Ovary (tissue), 7 donors: ENCODE measurements around the genes TAFA1, LMOD3 and MDFIC2.

DNA sequence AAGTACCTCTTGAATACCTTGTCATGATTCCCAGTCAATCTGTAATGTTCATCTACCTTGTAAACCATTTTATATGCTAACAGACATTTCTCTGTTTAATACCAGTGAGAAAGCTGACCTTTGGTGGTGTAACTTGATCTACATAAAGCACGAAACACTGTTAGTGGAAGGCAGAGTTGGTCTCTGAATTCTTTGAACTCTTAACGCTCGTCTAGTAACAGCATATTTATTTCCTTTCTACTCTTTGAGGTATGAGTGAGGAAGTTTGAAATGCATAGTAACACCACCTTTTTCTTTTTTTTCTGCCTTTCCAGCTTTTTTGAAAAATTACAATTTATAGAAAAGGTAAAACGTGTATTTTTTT is 59.6 kb downstream of the SLC25A26 start:
- PRO-cap, 7 experiments: no peak in any of the 7 experiments
- RAMPAGE, long total RNA, 2 experiments: no peak in any of the 2 experiments

GRCh38 chr3:66418248-66419109 is 82.3 kb downstream of the LRIG1 start:
- PRO-cap, 7 experiments: no peak in any of the 7 experiments
- RAMPAGE, long total RNA, 2 experiments: no peak in any of the 2 experiments

GRCh38 chr3:66493377-66494012 is 7.3 kb downstream of the LRIG1 start:
- PRO-cap, 7 experiments: no peak in any of the 7 experiments
- RAMPAGE, long total RNA, 2 experiments: no peak in any of the 2 experiments

DNA sequence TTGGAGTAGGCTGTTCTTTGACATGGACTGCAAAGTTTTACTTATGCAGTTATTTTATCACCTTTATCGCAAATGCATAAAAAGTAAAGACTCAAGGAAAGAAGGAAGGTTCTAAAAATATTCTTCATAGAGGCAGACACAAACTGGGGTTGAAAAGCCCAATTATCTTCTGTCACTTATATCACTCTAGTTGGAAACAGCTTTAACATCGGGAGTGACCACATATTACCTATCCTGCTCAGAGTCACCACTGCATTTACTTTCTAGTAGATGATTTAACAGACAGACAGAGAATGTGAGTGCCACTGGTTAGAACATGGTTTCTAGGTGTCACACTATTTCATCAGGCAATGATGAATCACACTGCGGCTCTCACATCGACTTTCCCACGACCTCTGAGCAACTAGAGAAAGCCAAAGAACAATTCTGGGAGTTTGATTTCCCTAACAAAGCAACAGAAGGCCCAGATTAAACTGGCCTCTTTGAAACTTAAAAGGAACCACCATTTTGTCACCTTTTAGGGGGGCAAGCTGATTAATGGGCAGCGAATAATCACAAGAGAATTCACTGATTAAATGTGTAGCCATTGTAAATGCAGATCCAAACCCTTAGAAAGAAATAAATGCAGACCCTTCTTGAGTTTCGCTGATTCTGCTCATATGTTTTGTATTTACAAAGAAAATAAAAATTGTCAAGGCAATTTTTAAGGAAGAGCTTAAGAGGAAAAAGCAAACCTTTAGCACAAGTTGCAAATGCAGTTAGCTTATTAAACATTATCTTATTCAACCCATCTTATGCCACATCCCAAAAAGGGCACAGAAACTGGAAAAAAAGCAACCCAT is 112.7 kb upstream of the KBTBD8 start:
- PRO-cap, 7 experiments: no peak in any of the 7 experiments
- RAMPAGE, long total RNA, 2 experiments: no peak in any of the 2 experiments

- PRO-cap, 7 experiments: no peak in any of the 7 experiments
- RAMPAGE, long total RNA, 2 experiments: no peak in any of the 2 experiments
These were observed 20.7 kb downstream of the KBTBD8 start for GRCh38 chr3:67018880-67019089.

- PRO-cap, 7 experiments: no peak in any of the 7 experiments
- RAMPAGE, long total RNA, 2 experiments: no peak in any of the 2 experiments
These were observed at the start of gene TAFA1 for GRCh38 chr3:68003981-68004643. Gene TAFA1 (plus strand): TSS chr3:68004247.

DNA sequence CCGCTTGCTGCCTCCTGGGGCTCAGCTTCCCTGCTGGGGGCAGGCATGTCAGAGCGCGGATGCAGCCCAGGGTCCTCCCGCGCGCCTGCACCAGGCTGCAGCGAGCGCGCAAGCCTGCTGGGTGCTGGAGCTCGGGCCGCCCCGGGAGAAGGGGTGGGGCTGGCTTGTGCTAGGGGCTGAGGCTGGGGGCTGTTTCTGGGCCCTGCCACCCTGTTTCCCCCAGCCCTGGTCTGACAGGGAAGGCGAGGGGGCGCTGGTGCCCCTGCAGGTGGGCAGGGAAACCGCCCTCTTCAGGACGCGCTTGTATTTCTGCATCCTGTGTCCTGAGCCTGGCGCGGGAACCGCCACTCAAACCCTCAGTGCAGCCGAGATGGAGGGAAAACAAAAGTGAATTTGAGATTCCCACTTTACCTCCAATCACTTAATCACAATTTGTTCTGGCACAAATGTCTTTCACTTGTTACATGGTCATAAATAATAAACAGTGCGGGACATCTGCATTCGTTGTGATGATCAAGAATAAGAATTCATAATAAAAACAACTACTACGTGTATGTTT is 3.9 kb downstream of the TAFA1 start:
- PRO-cap, 7 experiments: no peak in any of the 7 experiments
- RAMPAGE, long total RNA, 2 experiments: no peak in any of the 2 experiments

GRCh38 chr3:68996701-68996992 is 16.8 kb downstream of the EOGT start:
- PRO-cap, 7 experiments: no peak in any of the 7 experiments
- RAMPAGE, long total RNA, 2 experiments: no peak in any of the 2 experiments

GRCh38 chr3:69033403-69033790 is 18.7 kb downstream of the TMF1 start:
- PRO-cap, 7 experiments: no peak in any of the 7 experiments
- RAMPAGE, long total RNA, 2 experiments: no peak in any of the 2 experiments

GRCh38 chr3:69082718-69083229 is 2.0 kb upstream of the ARL6IP5 start:
- PRO-cap, 7 experiments: no peak in any of the 7 experiments
- RAMPAGE, long total RNA, 2 experiments: no peak in any of the 2 experiments

GRCh38 chr3:69121944-69122936 is at the start of gene LMOD3:
Gene LMOD3 (minus strand): TSS chr3:69122595.
- PRO-cap, 7 experiments: no peak in any of the 7 experiments
- RAMPAGE, long total RNA, 2 experiments: no peak in any of the 2 experiments

- PRO-cap, 7 experiments: peak in 3 of 7 experiments; most common minus-strand start chr3:69237183 (in 3)
- RAMPAGE, long total RNA, 2 experiments: start-site peak on the minus strand in 1 of 2 experiments, at chr3:69237147-69237223 at its widest, 71 reads per replicate
These were observed 114.5 kb upstream of the LMOD3 start for GRCh38 chr3:69236685-69237490.

DNA sequence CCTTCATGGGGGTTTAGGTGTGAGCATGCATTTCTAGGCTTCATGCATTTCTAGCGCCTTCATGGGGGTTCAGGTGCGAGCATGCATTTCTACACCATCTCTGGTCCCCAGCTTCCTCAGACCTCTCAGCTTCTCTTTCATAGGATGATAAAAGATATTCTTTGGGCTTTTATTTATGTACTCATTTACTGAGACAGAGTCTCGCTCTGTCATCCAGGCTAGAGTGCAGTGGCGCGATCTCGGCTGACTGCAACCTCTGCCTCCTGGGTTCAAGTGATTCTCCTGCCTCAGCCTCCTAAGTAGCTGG is 115.1 kb upstream of the LMOD3 start:
- PRO-cap, 7 experiments: no peak in any of the 7 experiments
- RAMPAGE, long total RNA, 2 experiments: no peak in any of the 2 experiments

DNA sequence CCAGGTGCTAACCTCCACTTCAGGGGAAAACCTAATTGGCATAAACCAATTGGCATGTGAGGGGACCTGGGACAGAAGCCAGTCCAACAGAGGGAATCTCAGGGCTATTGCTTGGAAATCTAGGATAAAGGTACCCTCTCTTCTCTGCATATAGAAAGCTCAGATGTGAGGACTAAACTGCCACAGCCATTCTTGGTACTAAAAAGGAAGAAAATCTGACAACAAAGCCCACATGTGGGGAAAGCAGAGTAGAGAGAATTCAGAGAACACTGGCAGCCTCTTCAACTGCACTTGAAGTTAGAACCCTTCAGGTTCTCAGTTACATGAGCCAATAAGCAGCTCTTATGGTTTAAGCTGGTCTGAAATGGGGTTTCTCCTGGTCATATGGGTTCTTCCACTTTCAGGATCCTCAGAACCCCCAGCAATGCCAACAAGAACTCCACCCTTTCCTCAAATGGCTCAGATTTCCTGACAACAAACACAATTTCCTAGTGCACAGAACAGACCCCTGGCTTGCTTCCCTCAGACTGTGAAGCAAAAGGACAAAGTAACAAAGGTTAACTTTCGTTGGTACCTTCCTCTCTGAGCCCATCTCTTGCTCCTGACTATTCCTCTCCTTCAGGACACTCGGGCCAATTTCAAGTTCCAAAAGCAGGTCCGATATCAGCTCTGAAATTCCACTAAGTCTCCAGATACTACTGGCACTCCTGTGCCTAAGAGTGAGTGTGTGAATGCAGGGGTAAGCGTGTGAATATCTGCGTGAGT is 23.9 kb upstream of the FRMD4B start:
- PRO-cap, 7 experiments: no peak in any of the 7 experiments
- RAMPAGE, long total RNA, 2 experiments: no peak in any of the 2 experiments

DNA sequence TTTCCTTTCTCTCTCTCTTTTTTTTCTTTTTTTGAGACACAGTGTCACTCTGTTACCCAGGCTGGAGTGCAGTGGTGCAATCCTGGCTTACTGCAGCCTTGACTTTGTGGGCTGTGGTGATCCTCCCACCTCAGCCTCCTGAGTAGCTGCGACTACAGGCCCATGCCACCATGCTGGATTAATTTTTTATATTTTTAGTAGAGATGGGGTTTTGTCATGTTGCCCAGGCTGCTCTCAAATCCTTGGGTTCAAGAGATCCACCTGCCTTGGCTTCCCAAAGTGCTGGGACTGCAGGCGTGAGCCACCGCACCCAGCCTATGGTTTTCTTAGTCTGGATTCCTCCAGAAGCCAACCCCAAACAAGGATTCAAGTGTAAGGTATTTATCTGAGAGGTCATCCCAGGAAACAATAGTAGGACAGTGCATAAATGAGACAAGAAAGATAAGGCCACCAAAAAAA is 142.5 kb upstream of the FRMD4B start:
- PRO-cap, 7 experiments: no peak in any of the 7 experiments
- RAMPAGE, long total RNA, 2 experiments: start-site peak on the minus strand in 1 of 2 experiments, centred at position 125 of the sequence, 10 reads per replicate

- PRO-cap, 7 experiments: no peak in any of the 7 experiments
- RAMPAGE, long total RNA, 2 experiments: no peak in any of the 2 experiments
These were observed 244.4 kb downstream of the MDFIC2 start for GRCh38 chr3:70067925-70068551.

DNA sequence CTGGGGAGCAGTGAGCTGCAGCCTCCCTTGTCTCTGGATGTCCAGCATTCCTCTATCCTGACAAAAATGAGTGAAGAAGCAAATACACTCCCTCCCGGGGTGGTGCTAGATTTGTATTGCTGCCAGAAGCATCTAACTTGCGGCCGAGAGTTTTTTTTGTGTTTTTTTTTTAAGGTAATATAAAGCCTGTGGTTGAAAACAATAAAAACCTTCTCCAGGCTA is at the start of gene MDFIC2:
Gene MDFIC2, minus strand, starts transcription at position 54 of the 222 bp plus-strand sequence.
- PRO-cap, 7 experiments: no peak in any of the 7 experiments
- RAMPAGE, long total RNA, 2 experiments: no peak in any of the 2 experiments

GRCh38 chr3:70832298-70832772 is 519.9 kb upstream of the MDFIC2 start:
- PRO-cap, 7 experiments: no peak in any of the 7 experiments
- RAMPAGE, long total RNA, 2 experiments: no peak in any of the 2 experiments

DNA sequence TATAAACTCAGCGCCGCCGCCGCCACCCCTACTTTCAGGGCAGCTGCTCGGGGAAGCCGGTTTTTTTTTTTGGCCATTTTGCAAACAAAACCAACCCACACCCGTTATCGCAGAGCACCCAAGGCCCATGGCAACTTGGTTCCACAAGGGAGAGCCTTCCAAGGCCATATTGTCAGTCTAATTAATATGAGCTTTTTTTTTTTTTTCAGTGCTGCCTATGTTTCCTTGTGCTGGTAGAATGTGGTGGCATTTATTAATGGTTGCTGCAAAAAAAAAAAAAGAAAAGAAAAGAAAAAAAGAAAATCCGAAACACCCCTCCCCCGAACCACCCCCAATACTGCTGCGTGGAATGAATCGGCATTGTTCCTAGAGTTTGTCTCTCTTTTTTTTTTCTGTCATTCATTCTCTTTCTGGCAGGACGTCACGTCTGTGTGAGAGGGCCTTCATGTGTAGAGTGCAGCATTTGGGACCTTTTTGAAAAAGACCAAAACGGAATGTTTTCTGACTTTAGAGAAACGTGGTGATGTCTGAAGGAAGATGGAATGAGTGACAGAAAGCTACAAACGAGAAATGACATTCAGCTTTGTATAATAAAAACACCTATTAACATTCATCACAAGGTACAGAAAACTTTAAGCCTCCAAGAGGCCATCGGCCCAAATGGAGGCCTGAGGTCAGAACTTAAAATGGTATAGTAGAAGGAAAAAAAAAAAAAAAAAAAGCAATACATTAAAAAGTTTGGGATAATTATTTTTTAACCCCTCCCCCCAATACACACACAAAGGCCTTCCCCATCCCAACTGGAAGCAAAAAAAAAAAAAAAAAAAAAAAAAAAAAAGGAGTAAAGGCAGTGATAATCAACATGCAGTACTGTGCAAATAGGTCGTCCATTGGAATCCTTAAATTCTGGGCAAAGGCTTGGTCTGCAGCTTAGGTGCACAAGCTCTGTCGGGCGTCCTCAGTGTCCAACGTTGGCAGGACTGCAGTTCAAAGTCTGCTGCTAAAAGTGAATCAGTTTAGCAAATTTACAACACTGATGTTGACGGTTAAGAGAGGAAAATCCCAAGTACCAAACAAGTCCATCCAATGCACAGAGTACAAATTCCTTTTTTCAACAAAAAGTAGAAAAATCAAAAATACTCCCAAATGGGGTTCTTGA is 625.2 kb downstream of the FOXP1 start:
- PRO-cap, 7 experiments: no peak in any of the 7 experiments
- RAMPAGE, long total RNA, 2 experiments: no peak in any of the 2 experiments

DNA sequence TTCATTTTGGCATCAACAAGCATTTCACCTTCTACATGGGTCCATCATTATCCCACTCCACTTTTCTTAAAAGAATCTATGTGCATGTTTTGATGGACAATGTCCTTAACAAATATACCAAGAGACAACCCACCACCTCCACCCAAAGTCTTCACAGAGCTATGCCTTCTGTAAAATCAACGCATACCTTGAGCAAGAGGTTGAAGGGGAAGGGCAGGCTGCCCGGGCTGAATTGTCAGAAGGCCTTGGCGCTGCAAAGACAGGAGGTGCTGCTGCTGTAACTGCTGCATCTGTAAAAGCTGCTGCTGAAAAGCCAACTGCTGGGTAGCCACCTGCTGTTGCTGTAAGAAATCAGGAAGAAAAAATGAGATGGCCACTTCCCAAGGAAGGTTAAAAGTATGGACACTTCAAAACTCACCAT is 536.8 kb downstream of the FOXP1 start:
- PRO-cap, 7 experiments: no peak in any of the 7 experiments
- RAMPAGE, long total RNA, 2 experiments: no peak in any of the 2 experiments